Tibial nerve (tissue), 3 donors: Measurements from ENCODE around the genes HEXB, POC5, AGGF1 and ZBED3.

DNA sequence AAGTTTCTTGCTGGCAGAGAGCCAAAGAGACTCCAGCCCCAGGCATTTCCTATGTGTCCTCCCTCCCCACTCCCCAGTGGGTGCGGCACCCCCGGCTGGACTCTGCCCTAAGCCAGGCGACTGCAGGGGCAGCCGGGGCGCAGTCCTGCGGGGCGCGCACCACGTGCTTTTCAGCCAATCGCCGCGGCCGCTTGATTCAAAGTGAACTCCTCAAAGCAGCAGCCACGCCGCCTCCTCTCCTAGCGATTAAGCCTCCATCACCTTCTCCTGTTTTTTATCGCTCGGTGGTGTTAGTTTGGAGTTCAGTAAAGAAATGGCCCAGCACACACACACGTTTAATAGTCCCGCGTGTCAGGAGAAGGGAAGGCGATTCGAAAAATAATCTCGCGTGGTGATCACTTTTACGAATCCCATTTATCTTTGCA lies 805 bp upstream of the ENC1 start:
- PRO-cap: bidirectional peak, plus-strand start at position 236 of the sequence, minus-strand start at position 104 of the sequence
- RAMPAGE, long total RNA, 3 experiments: no peak in any of the 3 experiments

GRCh38 chr5:74684834-74685910 lies at the start of gene HEXB:
HEXB (plus strand) TSS chr5:74685233.
- PRO-cap: bidirectional peak, plus-strand start at chr5:74685233, minus-strand start at chr5:74685070
- RAMPAGE, long total RNA, 3 experiments: no peak in any of the 3 experiments

GRCh38 chr5:74767544-74768116 lies 581 bp downstream of the NSA2 start:
- PRO-cap: no peak
- RAMPAGE, long total RNA, 3 experiments: no peak in any of the 3 experiments

- PRO-cap: no peak
- RAMPAGE, long total RNA, 3 experiments: no peak in any of the 3 experiments
Measured at GRCh38 chr5:74768734-74769395, 1.8 kb downstream of the NSA2 start.

- PRO-cap: no peak
- RAMPAGE, long total RNA, 3 experiments: no peak in any of the 3 experiments
Measured at GRCh38 chr5:74865564-74865712, 749 bp downstream of the FAM169A start.

DNA sequence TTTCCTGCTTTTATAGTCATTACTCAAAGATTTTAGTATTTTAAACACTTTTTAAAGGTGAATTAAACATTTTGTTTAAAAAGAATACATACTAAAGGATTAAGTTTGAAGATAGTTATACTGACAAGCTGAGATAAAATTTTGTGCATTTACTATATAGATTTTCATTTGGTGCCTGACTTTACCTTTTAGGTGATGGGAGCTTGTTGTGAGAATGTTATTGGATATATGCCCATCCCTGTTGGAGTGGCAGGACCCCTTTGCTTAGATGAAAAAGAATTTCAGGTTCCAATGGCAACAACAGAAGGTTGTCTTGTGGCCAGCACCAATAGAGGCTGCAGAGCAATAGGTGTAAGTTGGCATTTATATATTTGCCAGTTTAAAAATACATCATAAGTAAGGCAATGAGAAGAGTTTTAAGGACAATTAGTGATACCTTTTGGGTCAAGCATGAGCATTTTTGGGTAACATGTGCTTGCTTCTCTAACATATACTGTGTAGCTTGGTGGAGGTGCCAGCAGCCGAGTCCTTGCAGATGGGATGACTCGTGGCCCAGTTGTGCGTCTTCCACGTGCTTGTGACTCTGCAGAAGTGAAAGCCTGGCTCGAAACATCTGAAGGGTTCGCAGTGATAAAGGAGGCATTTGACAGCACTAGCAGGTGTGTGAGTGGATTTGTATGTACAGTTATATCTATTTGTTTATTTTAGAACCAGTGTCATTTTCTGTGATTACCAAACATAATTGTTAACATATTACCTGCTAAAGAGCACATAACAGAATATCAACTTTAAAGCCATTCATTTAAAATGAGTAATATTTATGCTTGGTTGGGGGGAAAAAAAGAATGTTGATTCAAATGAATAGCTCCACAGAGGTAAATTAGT lies 18.1 kb downstream of the HMGCR start:
- PRO-cap: no peak
- RAMPAGE, long total RNA, 3 experiments: no peak in any of the 3 experiments

GRCh38 chr5:75581031-75581579 lies 30.1 kb upstream of the ANKDD1B start:
- PRO-cap: no peak
- RAMPAGE, long total RNA, 3 experiments: no peak in any of the 3 experiments

DNA sequence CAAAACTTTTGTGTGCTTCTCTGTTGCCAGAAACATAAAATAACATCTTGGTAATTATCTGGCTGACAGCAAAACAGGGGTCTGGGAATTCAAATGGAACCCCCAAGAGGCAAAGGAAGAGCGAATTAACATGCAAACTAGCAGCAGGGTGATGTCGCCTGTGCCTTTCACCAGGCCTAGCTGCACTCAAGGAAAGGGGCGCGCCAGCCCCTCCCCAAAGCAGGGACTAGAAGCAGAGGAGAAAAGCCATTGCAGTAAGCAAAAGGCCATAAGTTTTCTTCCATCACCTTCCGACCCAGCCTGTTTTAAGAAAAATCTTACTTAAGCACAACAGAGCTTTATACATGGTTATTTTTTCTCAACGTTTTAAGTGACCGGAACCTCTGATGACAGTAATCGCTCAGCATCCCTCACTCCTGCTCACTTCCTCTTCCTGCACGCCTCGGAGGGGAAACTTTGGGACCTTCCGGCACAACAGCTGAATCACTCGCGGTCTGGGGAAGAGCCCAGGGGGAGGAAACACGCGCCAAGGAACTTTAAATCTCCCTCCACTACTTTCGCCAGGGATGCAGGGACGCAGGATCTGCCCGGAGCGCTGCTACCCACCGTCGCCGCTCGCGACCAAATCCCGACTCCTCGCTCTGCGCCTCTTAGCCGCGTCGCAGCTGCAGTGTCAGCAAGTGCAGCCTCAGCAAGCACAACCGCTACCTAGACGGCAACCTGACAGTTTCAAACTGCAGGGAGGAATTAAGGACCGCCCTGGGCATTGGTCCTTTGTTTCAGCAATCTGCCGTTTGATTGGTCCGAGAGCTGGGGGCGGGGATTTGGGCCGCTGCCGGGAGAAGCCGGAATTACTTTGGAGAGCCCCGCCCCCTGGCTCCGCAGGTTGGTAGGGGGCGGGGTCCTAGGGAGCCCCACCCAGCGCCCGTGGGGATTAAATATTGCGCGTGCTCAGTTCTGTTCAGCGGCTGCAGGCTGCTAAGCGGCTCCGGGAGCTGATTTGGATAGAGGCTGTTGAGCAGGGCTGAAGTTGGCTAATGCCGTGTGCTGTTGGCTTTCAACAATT lies at the start of gene POC5:
TSS of gene POC5 (minus strand) at position 738 of the 1,066 bp plus-strand sequence.
- PRO-cap: bidirectional peak, plus-strand start at position 964 of the sequence, minus-strand start at position 703 of the sequence
- RAMPAGE, long total RNA, 3 experiments: start-site peak on the minus strand in 3 of 3 experiments, centred at positions 705 to 738 of the sequence, 21 to 43 reads per replicate

DNA sequence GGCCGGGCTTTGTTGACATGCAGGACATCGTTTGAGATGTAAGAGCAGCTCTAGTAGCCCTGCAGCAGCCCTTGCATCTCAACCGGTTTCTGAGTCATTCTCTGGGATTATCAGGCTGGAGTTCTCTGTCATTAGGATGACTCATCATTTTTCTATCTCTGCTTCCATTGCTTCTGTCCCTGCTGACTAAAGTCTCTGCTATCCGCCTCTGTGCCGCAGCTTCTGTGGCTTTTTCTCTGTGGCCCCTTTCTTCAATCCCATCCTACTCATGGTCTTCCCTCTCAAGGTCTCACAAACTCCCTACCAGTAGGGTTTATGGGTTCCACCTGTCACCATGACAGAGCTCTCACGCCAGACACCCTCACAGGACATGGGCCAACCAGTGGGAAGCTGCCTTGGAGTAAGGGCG lies 30.4 kb upstream of the IQGAP2 start:
- PRO-cap: no peak
- RAMPAGE, long total RNA, 3 experiments: no peak in any of the 3 experiments

- PRO-cap: no peak
- RAMPAGE, long total RNA, 3 experiments: no peak in any of the 3 experiments
Measured at GRCh38 chr5:76406106-76406359, 2.9 kb downstream of the IQGAP2 start.

DNA sequence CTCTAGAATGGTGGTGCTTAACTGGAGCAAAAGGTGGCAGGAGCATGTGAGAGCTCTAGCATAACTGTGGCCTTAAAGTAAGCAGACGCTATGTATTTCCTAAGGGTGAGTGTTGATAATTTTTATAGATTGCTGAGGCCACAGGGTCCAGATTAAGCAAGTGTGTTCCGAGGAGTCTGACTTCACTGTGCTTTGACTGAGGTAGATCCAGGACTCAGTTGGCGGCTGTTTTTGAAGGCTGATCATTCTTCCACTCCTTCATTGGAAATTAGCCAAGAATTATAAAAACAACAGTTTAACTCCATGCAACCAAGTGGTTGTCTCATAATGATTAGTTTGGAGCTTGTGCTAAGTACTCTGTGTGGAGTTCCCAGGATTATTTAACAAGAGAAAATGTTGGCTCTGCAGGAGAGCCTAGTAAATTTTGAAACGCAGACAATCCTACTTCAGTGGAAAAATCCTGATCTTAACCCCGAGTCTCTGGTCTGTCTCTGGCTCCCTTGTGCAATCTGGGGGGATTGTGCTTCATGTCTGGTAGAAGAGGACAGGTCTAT lies 19.2 kb downstream of the IQGAP2 start:
- PRO-cap: no peak
- RAMPAGE, long total RNA, 3 experiments: no peak in any of the 3 experiments

- PRO-cap: no peak
- RAMPAGE, long total RNA, 3 experiments: no peak in any of the 3 experiments
Measured at GRCh38 chr5:76547141-76548396, 75.6 kb downstream of the F2RL2 start.

DNA sequence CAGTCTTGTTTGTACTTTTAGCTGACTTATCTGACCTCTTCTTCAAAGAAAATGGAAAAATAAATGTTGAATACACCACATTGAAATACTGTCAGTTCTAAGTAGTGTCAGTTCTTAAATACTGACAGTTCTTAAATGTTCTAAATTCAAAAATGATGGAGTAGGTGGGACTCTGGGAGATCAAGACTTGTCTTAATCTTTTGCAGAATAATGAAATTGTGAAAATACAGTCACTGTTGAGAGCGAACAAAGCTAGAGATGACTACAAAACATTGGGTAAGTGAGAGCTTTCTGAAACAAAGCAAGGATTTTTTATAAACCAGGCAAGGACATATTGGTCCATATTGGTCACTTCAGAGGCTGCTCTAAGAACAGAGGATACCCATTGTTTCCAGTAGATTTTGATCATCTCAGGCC lies 31.5 kb upstream of the F2RL2 start:
- PRO-cap: no peak
- RAMPAGE, long total RNA, 3 experiments: no peak in any of the 3 experiments

DNA sequence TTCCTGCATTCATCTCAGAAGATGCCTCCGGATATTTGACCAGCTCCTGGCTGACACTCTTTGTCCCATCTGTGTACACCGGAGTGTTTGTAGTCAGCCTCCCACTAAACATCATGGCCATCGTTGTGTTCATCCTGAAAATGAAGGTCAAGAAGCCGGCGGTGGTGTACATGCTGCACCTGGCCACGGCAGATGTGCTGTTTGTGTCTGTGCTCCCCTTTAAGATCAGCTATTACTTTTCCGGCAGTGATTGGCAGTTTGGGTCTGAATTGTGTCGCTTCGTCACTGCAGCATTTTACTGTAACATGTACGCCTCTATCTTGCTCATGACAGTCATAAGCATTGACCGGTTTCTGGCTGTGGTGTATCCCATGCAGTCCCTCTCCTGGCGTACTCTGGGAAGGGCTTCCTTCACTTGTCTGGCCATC lies 16.6 kb downstream of the F2R start:
- PRO-cap: no peak
- RAMPAGE, long total RNA, 3 experiments: no peak in any of the 3 experiments

DNA sequence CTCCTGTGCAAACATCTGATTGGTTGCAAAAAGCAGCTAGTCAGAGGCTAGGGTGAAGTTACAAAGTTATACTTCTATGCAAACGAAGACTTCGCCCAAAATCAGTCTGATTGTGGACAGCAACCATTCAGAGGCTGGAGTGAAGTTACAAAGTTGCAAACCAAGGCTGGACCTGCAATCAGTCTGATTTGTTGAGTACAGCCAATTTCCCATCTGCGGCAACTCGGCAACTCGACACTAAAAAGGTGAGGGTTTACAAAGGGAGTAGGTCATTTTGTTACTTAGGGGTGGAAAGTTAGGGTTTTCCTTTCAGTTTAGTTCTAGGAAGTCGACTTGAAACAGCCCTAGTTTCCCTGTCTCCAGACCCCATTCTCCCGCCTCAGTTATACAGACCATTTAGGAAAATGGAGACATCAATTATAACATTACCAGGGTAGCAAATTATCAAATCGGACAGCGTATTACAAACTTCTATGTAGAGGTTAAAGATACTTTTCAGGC lies 40.5 kb downstream of the F2R start:
- PRO-cap: no peak
- RAMPAGE, long total RNA, 3 experiments: no peak in any of the 3 experiments

DNA sequence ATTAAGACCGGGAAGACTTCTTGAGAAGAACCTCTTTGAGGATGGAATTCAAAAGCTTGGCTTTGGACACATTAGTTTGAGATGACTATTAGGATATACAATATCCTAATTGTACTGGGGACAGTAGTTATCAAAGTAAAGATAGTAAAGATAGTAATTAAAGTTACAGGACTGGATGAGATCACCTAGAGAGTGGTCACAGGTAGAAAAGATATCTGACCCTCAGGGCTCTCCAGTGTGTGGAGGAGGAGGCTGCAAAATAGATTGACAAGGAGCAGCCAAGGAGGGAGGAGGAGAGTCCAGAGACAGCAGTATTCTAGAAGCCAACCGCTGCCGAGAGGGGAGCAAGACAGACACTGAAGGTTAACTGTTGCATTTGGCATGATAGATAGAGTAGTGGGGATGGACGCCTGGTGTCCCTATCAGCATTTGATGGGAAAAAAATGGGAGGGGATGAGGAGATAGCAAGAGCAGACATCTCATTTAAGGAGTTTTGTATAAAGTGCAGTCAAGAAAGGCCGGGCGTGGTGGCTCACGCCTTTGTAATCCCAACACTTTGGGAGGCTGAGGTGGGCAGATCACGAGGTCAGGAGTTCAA lies 17.0 kb upstream of the F2RL1 start:
- PRO-cap: no peak
- RAMPAGE, long total RNA, 3 experiments: no peak in any of the 3 experiments

DNA sequence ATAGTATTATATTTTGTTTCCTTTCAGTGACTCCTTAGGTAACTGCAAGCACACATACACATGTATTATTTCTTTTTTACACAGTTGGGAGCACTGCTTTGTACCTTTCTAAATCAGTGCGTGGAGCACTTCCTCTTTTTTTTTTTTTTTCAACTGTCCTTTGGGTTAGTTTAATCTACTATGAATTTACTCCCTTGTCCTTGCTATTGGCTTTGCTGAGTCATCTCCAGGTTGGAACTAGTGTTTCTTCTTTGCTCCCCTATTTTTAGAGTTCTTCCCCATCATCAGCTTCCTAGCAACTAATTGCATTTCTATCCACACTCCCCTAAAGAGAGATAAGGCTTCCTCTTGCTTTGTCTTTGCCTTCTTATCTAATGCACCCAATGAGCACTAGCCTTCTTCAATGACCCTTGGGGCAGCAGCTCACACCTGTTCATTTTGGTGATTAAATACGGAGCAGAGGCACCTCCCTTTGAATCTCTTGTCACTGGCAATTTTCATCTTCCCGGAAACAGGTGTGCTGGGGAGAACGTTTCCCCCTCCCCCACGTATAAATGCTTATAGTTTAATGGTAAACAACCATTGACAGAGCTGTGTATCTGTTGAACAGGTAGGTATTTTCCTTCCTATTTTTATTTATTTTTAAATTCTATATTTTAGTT lies 24.4 kb downstream of the S100Z start:
- PRO-cap: no peak
- RAMPAGE, long total RNA, 3 experiments: no peak in any of the 3 experiments

- PRO-cap: bidirectional peak, plus-strand start at chr5:77030421, minus-strand start at chr5:77030261
- RAMPAGE, long total RNA, 3 experiments: no peak in any of the 3 experiments
Measured at GRCh38 chr5:77030099-77031065, at the start of gene AGGF1. AGGF1 (plus strand) TSS chr5:77030404.

DNA sequence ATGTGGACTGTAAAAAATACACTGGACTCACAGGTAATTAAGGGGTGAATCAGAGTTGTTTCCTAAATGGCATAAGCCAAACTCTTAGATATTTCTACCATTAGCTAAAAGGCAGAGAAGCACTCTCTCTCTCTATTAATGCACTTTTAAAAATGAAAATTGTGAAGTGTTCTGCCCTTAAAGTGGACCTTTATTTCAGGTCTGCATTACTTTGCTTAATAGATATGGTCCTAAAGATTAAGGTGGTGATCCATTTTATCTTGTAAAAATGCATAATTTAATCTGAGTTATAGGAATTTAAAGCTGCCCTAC lies 1.2 kb downstream of the ZBED3 start:
- PRO-cap: no peak
- RAMPAGE, long total RNA, 3 experiments: no peak in any of the 3 experiments

DNA sequence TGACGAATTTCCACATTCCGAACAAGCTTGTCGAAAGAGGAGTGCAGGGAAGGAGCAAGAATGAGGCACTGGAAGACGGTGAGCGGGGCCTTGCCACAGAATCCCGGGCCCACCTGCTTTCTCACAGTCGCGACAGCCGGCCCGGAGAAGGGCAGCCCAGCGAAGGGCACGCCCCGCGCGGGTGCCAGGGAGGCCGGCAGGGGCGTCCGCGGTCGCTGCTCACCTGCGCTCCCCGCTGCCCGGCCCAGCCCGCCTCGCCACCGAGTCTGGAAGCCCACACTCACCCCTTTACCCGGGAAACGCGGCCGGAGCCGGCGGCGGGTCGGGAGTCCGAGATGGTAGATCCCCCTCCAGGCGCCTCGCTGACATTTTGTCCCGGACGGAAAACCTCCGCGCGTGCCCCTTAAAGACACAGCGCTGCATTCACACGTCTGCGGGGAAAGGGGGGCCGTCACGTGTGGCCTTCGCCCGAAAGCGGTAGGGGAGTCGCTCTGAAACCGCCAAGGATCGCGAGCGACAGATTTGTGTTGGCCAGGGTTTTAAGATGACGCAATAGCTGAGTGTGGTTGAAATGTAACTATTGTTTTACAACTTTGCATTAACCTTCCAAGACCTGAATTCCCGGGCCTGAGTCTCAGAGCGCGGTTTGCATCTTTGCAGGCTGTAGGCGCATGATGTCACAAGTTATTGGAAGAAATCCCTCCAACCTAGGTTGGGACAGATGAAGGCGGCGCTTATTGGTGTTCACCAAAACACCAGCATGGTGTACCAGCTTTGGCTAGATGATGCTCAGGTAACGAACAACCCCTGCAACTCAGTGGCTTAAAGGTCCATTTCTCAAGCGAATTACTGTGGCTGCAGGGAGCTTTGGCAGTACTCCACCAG lies at the start of gene ZBED3:
TSS of gene ZBED3 (minus strand) at position 459 of the 885 bp plus-strand sequence.
- PRO-cap: unidirectional peak, minus-strand start at position 377 of the sequence; unidirectional peak, minus-strand start at position 459 of the sequence
- RAMPAGE, long total RNA, 3 experiments: start-site peak on the plus strand in 2 of 3 experiments, centred at positions 169 to 296 of the sequence, 14 to 29 reads per replicate; start-site peak on the minus strand in 2 of 3 experiments, centred at positions 379 to 386 of the sequence, 6 to 16 reads per replicate